SJCRH30 (cell line): ENCODE measurements around a stretch of chr6.

- RAMPAGE, long total RNA: no peak
These were observed 1.1 kb downstream of the LIN28B start for GRCh38 chr6:104957828-104958598.

DNA sequence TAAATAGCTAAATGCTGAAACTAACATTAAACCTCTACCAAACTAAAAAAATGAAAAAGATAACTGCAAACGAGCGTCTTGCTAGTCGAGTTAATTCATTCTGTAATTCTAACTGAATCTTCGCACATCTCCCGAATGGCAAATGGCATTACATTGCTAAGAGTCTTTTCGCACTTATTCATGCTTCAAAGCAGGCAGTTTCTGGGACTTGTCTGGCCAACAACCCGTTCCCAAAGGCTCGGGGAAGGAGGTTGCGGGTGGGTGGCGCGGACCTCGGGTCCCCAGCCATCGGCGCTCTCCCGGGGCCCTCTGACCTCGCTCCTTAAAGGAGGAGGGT, 940 bp downstream of the BVES start:
- RAMPAGE, long total RNA: no peak

- RAMPAGE, long total RNA: no peak
These were observed 100.4 kb downstream of the PREP start for GRCh38 chr6:105302077-105303342.

- RAMPAGE, long total RNA: no peak
These were observed 30.8 kb downstream of the PREP start for GRCh38 chr6:105372120-105372524.

- RAMPAGE, long total RNA: no peak
These were observed 50.5 kb upstream of the PREP start for GRCh38 chr6:105453398-105453737.

GRCh38 chr6:105454900-105455099, 51.9 kb upstream of the PREP start:
- RAMPAGE, long total RNA: no peak

GRCh38 chr6:105483430-105484027, 80.6 kb upstream of the PREP start:
- RAMPAGE, long total RNA: no peak

DNA sequence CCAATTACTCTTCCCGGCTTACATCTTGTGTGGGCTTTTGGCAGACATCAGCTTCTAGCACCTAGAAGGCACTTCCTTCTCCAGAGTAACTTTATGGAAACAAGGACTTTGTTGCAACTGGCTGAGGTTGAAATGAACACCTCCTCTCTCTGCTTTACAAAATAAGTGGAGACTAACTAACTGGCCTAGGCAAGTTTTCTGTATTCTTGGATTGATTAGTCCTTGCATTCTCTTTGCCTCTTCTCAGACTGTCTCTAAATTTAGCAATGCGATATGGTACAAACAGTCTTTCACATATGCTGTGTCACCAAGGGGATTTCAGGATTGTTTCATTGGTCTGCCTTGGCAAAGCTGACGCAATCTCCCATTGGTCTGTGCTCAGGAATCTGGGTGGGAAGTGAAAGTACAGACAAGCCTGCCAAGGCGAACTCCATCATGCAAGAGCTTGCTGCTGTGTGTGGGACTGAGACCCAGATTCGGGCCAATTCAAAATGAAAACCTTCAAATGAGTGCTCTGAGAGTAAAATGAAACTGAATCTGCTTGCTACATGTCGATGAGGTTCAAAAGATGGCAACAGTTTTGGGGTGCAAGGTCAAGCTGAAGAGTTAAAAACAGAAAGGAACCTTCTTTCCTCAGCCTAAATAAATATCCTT, 198.6 kb upstream of the PREP start:
- RAMPAGE, long total RNA: no peak

DNA sequence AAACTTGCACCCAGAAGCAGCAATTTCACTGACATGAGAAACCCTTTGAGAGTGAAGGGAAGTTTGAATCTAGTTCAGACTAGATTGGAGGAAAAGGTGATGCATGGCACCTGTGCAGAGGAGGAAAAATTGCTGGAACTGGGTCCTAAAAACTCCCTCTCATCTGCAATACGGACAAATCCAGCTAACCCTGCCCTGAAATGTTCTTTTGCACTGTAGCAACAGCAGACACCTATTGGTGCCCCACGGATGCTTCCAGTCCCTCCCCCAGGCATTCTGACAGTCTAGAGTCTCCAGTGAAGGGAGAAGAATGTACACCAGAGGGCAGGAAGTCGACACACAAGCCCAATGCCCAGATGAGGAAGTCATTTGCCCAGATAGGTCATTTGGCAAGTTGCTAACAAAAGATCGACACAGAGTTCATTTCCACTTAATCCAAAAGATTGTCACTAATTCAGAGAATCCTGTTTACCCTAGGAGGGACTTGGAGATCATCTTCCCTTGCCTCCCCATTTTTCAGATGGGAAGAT, 293.1 kb upstream of the PRDM1 start:
- RAMPAGE, long total RNA: no peak

DNA sequence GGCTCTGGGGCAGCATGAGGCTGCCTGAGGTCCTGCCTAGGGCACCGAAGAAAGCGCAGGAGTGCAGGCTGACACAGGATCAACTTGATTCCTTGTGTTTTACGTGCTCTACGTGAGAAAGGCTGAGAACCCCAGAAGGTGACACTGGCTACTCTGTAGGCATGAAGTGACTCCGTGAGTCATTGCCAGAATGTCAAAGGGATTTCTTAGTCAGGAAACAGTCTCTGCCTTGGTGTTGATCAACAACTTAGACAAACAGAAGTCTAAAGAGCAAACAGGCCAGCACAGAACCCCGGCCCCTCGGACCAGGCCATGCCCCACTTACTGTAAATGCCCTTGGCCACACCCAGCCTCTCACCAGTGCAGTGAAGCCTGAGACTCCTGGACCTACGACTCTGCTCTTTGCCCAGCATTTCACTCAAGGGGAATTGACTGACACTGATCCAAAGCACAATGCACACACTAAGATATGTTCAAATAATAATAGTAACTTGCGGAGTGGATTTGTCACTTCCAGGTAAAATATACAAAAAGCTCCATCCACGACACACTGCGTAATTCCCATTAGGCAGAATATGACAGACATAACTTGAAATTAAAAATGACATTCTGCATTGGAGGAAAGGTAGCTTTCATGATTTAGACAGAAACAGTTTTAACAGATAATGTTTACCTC, 289.9 kb upstream of the PRDM1 start:
- RAMPAGE, long total RNA: no peak

DNA sequence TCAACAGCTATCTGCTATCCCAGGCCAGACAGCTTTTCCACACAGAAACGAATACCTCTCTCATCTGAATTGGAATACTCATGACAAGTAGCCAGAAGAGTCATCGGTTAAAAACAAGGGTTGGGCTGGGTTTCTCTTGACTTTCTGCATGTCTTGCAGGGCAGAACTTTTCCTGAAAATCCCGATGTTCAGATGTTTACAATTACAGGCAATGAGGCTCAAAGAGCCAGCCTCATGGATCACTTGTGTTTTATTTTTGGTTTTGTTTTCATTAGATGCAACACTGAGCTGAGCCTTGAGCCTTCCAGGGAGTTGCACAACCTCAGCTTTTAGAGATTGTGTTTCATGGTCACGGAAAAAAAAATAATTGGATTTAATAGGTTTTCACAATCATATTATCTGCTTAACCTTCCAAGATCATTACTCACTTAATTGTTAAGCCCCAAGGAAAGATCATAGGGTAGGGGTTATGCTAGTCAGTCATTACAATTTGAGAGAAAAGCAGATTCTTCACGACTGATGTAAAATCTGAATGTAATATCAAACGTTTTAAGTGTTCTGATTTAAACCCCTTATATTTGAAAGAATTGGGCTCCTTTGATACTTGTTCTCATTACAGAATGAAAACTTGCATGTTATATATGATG, 288.1 kb upstream of the PRDM1 start:
- RAMPAGE, long total RNA: no peak

DNA sequence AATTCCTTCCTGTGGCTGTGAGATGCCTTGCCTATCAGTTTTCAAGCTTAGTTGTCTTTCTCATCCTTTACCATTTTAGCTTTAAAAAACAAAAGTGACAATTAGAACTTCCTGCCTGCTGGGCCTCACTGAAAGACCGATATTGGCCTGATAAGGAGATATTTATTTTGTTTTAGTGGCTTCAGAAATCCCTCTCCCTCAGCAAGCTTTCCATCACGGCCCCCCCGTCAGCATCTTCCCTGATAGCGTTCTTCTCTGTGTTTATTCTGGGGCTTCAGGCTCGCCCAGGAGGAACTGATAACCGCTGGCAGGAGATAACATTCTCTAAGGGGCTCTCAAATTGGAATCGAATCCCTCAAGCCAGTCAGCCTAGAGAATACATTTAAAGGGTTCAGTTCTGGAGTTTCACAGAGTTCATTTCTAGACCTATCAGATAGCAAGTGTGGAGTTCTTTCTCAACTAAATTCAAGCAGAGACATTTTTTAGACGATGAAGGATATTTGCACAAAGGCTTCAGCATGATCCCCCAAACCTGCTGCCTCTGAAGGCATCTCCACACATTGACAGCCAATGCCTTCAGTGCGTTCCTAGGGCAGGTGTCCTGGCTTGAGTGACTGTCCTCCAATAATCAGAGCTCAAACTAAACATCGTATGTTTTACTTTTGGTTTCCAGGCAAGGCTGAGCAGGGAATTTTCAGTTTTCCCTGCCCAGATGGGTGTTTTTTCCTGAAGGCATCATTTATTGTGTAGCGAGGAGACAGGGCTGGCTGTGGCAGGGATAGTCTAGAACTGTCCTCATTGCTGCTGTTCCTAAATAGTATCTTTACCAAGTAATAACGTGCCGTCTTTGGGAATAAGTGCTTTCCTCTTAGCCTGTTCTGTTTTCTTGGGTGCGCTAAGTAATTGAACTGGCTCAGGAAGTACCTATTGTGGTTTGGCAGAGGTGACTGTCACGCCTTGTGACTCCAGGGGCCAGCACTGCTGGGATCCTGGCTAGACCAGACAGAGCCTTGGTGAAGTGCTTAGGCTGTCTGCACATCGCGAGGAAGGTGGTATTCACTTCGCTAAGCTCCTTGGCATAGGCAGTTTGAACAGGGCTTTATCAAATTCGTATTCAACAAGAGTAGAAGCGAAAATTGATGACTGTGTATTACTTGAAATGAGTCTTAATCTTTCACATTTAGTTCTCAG, 17.2 kb downstream of the PRDM1 start:
- RAMPAGE, long total RNA: no peak

DNA sequence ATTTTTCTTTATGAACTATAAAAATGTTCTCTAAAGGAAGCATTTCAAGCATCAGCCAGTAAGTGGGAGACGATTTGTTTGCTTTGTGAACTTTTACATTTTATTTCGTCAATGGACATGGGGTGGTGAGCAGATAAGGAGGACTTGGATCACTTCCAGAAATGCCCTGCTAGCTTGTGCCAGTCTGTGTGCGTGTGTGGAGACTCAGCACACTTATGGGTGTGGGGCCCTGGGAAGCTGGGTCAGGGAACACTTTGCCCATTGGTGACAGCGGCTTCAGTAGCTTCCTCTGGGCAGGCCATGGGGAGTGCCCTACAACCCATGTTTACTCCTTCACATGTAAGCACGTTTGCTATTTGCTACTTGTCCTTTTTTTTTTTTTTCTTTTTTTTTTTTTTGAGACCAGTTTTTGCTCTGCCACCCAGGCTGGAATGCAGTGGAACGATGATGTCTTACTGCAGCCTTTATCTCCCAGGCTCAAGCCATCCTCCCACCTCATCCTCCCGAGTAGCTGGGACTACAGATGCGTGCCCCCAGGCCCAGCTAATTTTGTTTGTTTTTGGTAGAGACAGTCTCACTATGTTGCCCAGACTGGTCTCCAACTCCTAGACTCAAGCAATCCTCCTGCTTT, 24.1 kb downstream of the PRDM1 start:
- RAMPAGE, long total RNA: no peak

- RAMPAGE, long total RNA: no peak
These were observed 109.0 kb downstream of the PRDM1 start for GRCh38 chr6:106195057-106195608.

- RAMPAGE, long total RNA: no peak
These were observed 79.6 kb downstream of the ATG5 start for GRCh38 chr6:106245943-106246339.

DNA sequence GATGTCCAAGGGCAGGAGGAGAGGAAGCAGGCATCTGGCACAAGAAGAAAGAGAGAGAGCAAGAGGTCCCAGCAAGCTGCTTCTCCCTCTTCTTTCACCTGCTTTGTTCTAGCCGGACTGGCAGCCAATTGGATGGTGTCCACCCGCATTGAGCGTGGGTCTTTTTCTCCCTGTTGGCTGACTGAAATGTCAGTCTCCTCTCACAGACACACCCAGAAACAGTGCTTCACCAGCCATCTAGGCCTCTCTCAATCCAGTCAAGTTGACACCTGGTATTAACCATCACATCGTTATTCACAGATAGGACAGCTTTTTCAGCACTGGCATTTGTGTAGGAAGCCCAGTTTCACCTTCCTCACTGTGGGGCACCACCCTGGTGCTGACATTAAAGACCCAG, 51.3 kb downstream of the CRYBG1 start:
- RAMPAGE, long total RNA: no peak

GRCh38 chr6:106495061-106495439, 134.2 kb downstream of the RTN4IP1 start:
- RAMPAGE, long total RNA: no peak

GRCh38 chr6:106516524-106516904, 112.8 kb downstream of the RTN4IP1 start:
- RAMPAGE, long total RNA: no peak

GRCh38 chr6:106522318-106523109, 106.8 kb downstream of the RTN4IP1 start:
- RAMPAGE, long total RNA: no peak

GRCh38 chr6:106533165-106533775, 96.0 kb downstream of the RTN4IP1 start:
- RAMPAGE, long total RNA: no peak